Endothelial cell of umbilical vein (primary cell): Measurements from ENCODE around the genes NUDCD3 and NPC1L1.

DNA sequence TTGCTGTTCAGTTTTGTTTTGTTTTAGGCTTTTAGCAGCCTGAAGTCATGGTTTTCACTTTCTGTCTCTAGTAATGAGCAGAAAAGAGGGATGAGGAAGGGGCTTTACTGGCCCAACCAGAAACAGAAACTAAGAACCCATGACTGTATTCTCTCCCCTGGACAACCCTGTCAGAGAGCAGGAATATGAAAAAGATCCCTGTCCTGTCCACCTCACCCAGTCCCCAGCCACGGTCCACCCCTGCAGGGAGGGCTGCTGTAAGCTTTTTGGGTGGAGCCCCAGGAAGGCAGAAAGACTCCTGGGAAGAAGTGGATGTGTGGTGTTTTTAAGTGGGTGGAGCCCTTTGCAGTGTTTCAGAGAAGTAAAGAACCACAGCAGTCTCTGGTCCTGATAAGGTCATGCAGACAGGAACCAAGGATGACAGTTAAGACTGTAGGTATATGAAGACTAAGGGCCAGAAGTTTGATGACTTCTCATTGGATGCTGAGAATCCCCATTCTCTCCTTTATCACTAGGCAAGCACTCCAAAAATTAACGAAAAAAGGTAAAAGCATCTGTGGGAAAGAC, 13.8 kb downstream of the MRPL32 start:
- PRO-cap: no peak
CAGE:
- cytosol, long polyA minus RNA: no peak
- cytosol, long polyA plus RNA: no peak
- long polyA plus RNA: no peak
- nucleus, long polyA minus RNA: no peak
- nucleus, long polyA plus RNA: no peak

DNA sequence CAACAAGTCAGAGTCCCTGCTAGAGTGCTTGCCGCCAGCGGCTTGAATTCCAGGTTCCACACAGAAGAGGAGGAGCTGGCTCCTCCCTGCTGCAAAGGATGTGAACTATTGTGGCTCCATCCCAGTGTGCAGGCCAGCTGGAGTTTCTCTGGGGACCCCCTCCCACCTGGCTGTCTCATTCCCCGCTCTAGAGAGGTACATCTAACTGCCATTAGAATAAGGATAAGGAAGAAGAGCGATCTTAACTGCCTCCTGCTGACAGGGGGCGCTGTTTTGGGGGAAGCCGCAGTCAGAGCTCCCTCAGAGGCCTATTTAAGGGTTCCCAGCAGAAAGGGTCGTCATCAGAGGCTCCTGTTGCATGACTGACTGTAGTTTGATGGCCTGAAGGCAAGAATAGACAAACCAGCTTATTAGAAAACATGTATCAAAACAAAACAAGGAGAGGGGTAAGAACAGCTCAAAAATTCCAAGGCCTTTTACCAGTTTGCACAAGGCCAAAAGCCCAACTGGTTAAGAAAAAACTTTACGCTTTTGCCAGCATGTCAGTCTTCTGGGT, 40.8 kb upstream of the HECW1 start:
- PRO-cap: no peak
CAGE:
- cytosol, long polyA minus RNA: no peak
- cytosol, long polyA plus RNA: no peak
- long polyA plus RNA: no peak
- nucleus, long polyA minus RNA: no peak
- nucleus, long polyA plus RNA: no peak

DNA sequence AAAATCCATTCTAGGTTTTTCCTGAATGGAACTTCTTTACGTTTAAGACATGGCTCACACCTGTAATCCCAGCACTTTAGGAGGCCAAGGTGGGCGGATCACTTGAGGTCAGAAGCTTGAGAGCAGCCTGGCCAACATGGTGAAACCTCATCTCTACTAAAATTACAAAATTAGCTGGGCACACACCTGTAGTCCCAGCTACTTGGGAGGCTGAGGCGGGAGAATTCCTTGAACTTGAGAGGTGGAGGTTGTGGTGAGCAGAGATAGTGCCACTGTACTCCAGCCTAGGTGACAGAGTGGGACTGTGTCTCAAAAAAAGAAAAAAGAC, 5.6 kb downstream of the STK17A start:
- PRO-cap: no peak
CAGE:
- cytosol, long polyA minus RNA: no peak
- cytosol, long polyA plus RNA: no peak
- long polyA plus RNA: no peak
- nucleus, long polyA minus RNA: no peak
- nucleus, long polyA plus RNA: no peak

GRCh38 chr7:43790999-43791579, 32.6 kb downstream of the BLVRA start:
- PRO-cap: no peak
CAGE:
- cytosol, long polyA minus RNA: no peak
- cytosol, long polyA plus RNA: no peak
- long polyA plus RNA: no peak
- nucleus, long polyA minus RNA: no peak
- nucleus, long polyA plus RNA: no peak

- PRO-cap: no peak
CAGE:
- cytosol, long polyA minus RNA: no peak
- cytosol, long polyA plus RNA: no peak
- long polyA plus RNA: no peak
- nucleus, long polyA minus RNA: no peak
- nucleus, long polyA plus RNA: no peak
Measured at GRCh38 chr7:44066709-44067401, 1.5 kb upstream of the PGAM2 start.

GRCh38 chr7:44078148-44079113, 3.9 kb downstream of the POLM start:
- PRO-cap: no peak
CAGE:
- cytosol, long polyA minus RNA: no peak
- cytosol, long polyA plus RNA: no peak
- long polyA plus RNA: no peak
- nucleus, long polyA minus RNA: no peak
- nucleus, long polyA plus RNA: no peak

GRCh38 chr7:44090200-44090604, 7.9 kb upstream of the POLM start:
- PRO-cap: no peak
CAGE:
- cytosol, long polyA minus RNA: no peak
- cytosol, long polyA plus RNA: no peak
- long polyA plus RNA: no peak
- nucleus, long polyA minus RNA: no peak
- nucleus, long polyA plus RNA: no peak

DNA sequence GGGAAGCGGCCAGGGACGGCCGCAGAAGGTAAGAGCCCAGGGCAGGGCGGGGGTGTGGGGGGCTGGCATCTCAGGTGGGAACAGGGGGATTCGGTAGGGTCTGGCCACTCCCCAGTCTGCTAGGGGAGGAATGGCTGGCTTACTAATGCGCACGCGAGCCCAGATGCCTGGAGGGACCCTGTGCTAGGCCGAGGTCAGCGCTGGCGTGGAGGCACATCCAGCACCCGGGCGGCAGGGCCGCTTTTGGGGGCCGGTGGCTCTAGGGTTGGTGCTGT, 683 bp downstream of the AEBP1 start:
- PRO-cap: no peak
CAGE:
- cytosol, long polyA minus RNA: no peak
- cytosol, long polyA plus RNA: no peak
- long polyA plus RNA: no peak
- nucleus, long polyA minus RNA: no peak
- nucleus, long polyA plus RNA: no peak

GRCh38 chr7:44107357-44108278, 3.5 kb downstream of the AEBP1 start:
- PRO-cap: no peak
CAGE:
- cytosol, long polyA minus RNA: no peak
- cytosol, long polyA plus RNA: no peak
- long polyA plus RNA: no peak
- nucleus, long polyA minus RNA: no peak
- nucleus, long polyA plus RNA: no peak

- PRO-cap: no peak
CAGE:
- cytosol, long polyA minus RNA: no peak
- cytosol, long polyA plus RNA: no peak
- long polyA plus RNA: no peak
- nucleus, long polyA minus RNA: no peak
- nucleus, long polyA plus RNA: no peak
Measured at GRCh38 chr7:44177616-44178204, 11.5 kb downstream of the GCK start.

DNA sequence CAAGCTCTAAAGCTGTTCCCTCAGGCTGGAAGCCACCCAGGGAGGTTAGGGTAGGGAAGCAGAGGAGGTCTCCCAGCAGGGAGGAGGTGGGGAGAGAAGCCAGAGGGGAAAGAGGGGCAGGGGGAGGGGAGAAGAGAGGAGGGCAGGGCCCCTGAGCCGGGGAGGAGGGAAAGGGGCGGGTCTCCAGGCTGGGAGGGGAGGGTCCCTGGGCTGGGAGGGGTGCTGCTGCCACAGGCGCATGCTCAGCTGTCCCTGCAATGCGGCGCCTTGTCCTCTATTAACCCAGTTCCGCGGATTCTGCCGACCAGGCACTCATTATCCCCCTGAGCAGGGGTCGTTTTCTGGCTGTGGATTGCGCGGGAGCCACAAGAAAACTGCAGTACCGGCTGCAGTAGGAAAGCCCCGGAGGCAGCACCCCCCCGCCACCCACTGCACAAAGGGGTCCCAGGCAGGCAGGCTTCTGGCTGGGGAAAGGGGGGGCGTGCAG, 49.3 kb downstream of the CAMK2B start:
- PRO-cap: no peak
CAGE:
- cytosol, long polyA minus RNA: no peak
- cytosol, long polyA plus RNA: no peak
- long polyA plus RNA: no peak
- nucleus, long polyA minus RNA: no peak
- nucleus, long polyA plus RNA: no peak

- PRO-cap: no peak
CAGE:
- cytosol, long polyA minus RNA: no peak
- cytosol, long polyA plus RNA: no peak
- long polyA plus RNA: no peak
- nucleus, long polyA minus RNA: no peak
- nucleus, long polyA plus RNA: no peak
Measured at GRCh38 chr7:44283345-44283800, 42.0 kb downstream of the CAMK2B start.

GRCh38 chr7:44320659-44321554, 4.5 kb downstream of the CAMK2B start:
- PRO-cap: no peak
CAGE:
- cytosol, long polyA minus RNA: no peak
- cytosol, long polyA plus RNA: no peak
- long polyA plus RNA: no peak
- nucleus, long polyA minus RNA: no peak
- nucleus, long polyA plus RNA: no peak

DNA sequence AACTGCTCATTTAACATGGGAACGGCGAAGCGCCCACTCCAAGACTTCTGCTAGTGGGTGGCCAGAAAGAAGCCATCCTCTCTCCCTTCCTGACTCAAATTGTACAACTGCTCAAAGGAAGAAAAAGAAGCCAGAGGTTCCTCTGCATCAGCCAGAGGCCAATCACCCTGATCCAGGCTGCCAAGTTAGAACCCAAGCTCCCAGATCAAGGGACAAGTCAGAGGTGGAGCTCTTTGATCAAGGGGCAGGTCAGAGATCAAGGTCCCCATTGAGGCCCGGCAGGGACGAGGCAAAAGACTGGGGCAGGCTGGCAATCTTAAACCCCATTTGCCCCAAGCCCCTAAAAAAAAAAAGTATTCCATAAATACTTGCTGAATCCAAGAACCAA, 23.1 kb downstream of the NUDCD3 start:
- PRO-cap: no peak
CAGE:
- cytosol, long polyA minus RNA: no peak
- cytosol, long polyA plus RNA: no peak
- long polyA plus RNA: no peak
- nucleus, long polyA minus RNA: no peak
- nucleus, long polyA plus RNA: no peak

DNA sequence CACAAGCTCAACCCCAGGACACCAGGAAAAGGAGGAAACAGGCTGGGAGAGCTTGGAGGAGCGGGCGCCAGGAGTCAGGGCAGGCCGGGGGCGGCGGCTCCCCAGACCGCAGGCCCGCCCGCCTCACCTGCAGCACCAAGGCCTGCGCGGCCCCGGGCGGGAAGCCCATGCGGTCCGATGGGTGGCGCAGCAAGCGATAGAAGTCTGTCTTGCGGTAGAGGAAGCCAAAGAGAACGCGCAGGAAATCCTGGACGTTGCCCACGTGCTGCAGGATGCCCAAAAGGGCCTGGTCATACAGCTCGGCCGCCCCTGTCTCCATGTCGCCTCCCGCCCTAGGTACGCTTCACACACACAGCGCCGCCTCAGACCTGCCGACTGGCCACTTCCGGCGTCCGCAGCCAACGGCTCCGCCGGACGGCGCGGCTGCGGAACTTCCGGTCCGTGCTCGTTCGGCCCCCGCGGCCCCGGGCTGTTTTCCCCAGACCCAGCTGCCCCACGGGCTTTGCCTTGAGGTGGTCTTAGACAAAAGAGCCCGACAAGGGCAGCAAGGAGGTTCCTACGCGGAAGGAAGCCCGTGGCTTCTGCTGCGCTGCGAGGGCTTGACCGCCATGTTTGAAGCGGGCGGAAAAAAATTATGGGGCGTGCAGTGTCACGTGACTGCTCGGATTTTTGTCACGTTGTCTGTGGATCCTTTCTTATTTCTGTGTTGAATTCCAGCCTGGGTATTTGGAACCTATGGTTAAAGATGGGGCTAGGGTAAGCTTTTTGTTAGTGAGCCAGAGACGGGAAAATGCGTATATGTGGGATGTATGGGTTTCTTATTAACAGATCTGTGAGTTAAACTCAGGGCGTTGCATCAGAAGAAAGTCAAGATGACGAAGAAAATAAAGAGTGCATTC, at the start of gene NUDCD3:
NUDCD3 (minus strand) TSS at position 377 of the 899 bp plus-strand sequence.
- PRO-cap: bidirectional peak, plus-strand start at position 270 of the sequence, minus-strand start at position 377 of the sequence
CAGE:
- cytosol, long polyA minus RNA: start-site peak on the minus strand centred at position 333 of the sequence, 12 bp wide, 23 reads
- cytosol, long polyA plus RNA: start-site peak on the minus strand centred at position 200 of the sequence, 25 bp wide, 32 and 24 reads in 2 replicates; start-site peak on the minus strand centred at position 330 of the sequence, 59 bp wide, 233 and 367 reads in 2 replicates; start-site peak on the minus strand centred at position 539 of the sequence, 61 bp wide, 41 and 65 reads in 2 replicates
- long polyA plus RNA: start-site peak on the minus strand centred at position 341 of the sequence, 75 bp wide, 1,191 and 1,104 reads in 2 replicates; start-site peak on the minus strand centred at position 542 of the sequence, 127 bp wide, 63 and 67 reads in 2 replicates
- nucleus, long polyA minus RNA: start-site peak on the minus strand centred at position 204 of the sequence, 71 bp wide, 152 reads; start-site peak on the minus strand centred at position 338 of the sequence, 66 bp wide, 1,284 reads; start-site peak on the minus strand centred at position 556 of the sequence, 64 bp wide, 91 reads
- nucleus, long polyA plus RNA: start-site peak on the minus strand centred at position 344 of the sequence, 79 bp wide, 456 and 407 reads in 2 replicates; start-site peak on the minus strand centred at position 521 of the sequence, 132 bp wide, 46 and 39 reads in 2 replicates

- PRO-cap: no peak
CAGE:
- cytosol, long polyA minus RNA: no peak
- cytosol, long polyA plus RNA: no peak
- long polyA plus RNA: no peak
- nucleus, long polyA minus RNA: no peak
- nucleus, long polyA plus RNA: no peak
Measured at GRCh38 chr7:44540933-44542067, at the start of gene NPC1L1. TSS of gene NPC1L1 (minus strand) at chr7:44541330.

DNA sequence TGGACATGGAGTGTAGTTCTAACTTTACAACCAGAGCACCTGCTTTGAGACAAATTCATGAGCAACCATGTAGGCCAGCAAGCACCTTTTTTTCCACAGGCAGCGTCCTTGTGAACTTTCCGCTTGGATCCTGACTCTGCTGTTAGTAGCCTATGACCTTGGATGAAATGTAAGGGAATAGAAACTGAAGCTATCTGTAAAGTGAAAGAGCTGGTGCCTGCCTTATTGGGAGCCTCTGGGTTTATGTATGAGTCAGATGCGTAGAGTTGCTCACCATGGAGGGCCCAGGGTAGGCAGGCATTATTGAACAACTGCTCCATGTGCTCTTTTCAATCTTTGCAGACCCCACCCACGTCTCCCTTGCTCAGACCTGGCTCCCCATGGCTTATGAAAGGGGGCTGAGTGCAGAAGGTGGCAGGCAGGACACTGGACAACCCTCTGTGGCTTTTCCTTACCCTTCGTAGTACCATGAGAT, 16.3 kb downstream of the OGDH start:
- PRO-cap: no peak
CAGE:
- cytosol, long polyA minus RNA: no peak
- cytosol, long polyA plus RNA: no peak
- long polyA plus RNA: no peak
- nucleus, long polyA minus RNA: no peak
- nucleus, long polyA plus RNA: no peak

GRCh38 chr7:44631504-44632166, 25.2 kb downstream of the OGDH start:
- PRO-cap: no peak
CAGE:
- cytosol, long polyA minus RNA: no peak
- cytosol, long polyA plus RNA: no peak
- long polyA plus RNA: no peak
- nucleus, long polyA minus RNA: no peak
- nucleus, long polyA plus RNA: no peak

- PRO-cap: no peak
CAGE:
- cytosol, long polyA minus RNA: no peak
- cytosol, long polyA plus RNA: no peak
- long polyA plus RNA: no peak
- nucleus, long polyA minus RNA: no peak
- nucleus, long polyA plus RNA: no peak
Measured at GRCh38 chr7:44766307-44766947, 17.8 kb downstream of the ZMIZ2 start.

DNA sequence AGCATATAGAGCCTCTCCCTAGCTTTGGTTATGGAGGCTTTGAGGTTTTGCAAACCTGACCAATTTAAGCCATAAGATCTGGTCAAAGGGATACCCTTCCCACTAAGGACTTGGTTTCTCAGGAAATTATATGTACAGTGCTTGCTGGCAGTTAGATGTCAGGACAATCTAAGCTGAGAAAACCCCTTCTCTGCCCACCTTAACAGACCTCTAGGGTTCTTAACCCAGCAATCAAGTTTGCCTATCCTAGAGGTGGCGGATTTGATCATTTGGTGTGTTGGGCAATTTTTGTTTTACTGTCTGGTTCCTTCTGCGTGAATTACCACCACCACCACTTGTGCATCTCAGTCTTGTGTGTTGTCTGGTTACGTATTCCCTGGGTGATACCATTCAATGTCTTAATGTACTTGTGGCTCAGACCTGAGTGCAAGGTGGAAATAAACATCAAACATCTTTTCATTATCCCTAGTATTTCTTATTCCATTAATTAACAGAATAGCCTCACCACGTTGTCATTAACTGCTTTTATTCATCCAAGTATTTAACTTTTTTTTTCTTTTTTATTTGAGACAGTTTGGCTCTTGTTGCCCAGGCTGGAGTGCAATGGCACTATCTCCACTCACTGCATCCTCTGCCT, 6.3 kb downstream of the PPIA start:
- PRO-cap: no peak
CAGE:
- cytosol, long polyA minus RNA: no peak
- cytosol, long polyA plus RNA: no peak
- long polyA plus RNA: no peak
- nucleus, long polyA minus RNA: no peak
- nucleus, long polyA plus RNA: no peak